ENCODE measurements around the gene ZNF33B.

GRCh38 chr10:35191258-35191958, 64.8 kb downstream of the CREM start:
CAGE:
- cytosol, long polyA minus RNA = no peak
- cytosol, long polyA plus RNA = no peak
- long polyA plus RNA = no peak
- nucleus, long polyA minus RNA = no peak
- nucleus, long polyA plus RNA = no peak

DNA sequence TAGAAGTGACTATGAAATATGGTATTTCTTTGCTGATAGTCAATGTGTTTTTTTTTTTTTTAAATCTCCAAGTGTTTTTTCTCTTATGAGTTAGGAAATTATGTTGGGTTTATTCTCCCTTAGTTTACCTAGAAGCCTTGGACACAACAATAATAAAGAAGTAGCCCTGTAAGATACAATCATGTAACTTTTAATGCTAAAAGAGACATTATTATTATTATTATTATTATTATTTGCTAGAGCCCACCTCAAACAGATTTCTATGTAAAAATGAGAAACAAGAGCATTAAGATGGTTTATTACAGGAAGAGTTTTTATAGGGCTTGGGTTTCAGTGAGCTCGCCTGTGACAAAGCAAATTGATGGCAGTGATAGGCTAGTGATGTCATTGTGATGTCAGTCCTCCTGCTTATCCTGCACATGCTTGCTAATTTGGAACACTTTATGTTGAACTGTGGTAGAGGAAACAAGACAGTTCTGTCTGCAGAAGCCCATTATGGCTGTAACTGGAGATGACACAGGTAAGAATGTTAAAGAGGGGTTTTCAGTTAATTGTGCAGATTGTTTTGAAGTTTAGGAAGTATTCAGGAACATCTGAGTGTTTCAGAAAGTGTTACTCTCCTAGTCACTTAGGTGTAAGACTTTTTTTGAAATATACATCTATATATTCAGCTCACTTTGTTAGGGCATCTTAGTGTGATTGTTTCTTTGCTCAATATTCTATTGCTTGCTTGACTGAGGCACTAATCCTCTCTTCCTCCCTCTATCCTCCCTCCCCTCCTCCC, 68.2 kb downstream of the CREM start:
CAGE:
- cytosol, long polyA minus RNA = no peak
- cytosol, long polyA plus RNA = no peak
- long polyA plus RNA = no peak
- nucleus, long polyA minus RNA = no peak
- nucleus, long polyA plus RNA = no peak

DNA sequence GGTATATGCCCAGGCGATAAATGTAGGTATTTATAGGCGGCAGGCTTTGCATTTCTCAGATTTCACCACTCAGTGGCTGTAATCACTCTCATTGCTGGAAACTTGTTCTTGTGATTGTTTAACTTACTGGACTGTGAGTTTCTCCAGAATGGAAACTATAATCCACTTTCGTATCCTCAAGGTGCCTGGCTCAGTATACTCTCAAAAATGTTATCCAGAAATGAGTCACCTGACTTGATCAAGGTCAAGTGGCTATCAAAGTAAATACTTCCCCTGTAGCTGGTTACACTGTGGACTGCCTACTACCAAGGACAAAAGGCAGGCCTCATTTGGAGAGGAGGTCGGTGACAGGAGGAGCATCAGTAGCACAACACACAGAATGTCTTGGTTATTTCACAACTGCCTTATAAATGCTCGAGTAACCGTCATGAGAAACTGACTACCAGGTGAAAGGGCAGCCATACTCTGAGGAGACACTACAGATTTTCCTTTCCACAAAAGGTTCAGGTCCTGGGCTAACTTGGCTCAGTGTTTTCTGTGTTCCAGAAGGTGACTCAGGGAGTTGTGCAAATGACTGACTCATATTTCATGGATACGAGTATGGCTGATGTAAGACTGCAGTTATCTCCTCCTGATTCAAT, 4.4 kb upstream of the CCNY start:
CAGE:
- cytosol, long polyA minus RNA = no peak
- cytosol, long polyA plus RNA = no peak
- long polyA plus RNA = no peak
- nucleus, long polyA minus RNA = no peak
- nucleus, long polyA plus RNA = no peak

GRCh38 chr10:35403347-35404411, 67.4 kb downstream of the CCNY start:
CAGE:
- cytosol, long polyA minus RNA = no peak
- cytosol, long polyA plus RNA = no peak
- long polyA plus RNA = no peak
- nucleus, long polyA minus RNA = start-site peak on the plus strand at chr10:35403408-35403816, 10 reads
- nucleus, long polyA plus RNA = no peak

DNA sequence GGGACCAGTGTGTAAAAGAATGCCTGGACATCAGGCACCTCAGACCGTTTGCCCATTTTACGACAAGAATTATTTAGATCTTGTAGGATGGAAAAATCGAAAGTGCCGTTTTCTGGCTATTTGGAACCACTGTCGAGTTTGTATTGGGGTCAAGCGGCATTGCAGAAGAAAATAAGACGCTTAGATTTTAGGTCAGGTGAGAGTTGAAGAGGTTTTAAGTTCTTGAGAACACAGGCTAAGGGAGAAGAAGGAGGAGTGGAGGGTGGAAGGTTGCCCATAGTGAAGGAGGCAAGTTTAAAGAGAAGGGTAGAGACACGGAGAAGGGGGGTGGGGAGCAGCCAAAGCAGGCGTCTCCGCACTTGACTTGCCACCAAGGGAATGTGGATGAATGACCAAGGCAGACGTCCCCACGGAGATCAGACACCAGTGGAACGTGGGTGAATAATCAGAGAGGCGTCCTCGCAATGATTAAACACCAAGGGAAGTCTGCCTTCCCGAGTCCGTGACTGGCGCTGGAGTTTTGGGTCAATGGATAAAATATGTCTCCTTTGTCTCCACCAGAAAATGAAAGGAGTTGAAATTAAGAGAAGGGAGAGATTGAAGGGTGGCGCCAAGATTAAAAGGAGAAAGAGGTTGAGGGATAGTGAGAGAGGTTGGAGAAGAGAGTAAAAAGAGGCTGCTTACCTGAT, 71.3 kb downstream of the CCNY start:
CAGE:
- cytosol, long polyA minus RNA = no peak
- cytosol, long polyA plus RNA = no peak
- long polyA plus RNA = no peak
- nucleus, long polyA minus RNA = no peak
- nucleus, long polyA plus RNA = no peak

DNA sequence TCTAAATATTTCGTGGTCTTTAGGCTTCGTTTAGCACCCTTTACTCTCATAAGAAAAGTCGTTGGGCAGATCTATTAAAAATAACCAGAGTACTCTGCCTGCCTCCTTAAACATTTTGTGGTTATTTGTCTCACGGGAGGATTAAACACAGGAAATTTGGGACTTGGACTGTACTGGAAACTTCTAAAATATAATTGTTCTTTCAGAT, 109.5 kb downstream of the CCNY start:
CAGE:
- cytosol, long polyA minus RNA = no peak
- cytosol, long polyA plus RNA = no peak
- long polyA plus RNA = no peak
- nucleus, long polyA minus RNA = no peak
- nucleus, long polyA plus RNA = no peak

DNA sequence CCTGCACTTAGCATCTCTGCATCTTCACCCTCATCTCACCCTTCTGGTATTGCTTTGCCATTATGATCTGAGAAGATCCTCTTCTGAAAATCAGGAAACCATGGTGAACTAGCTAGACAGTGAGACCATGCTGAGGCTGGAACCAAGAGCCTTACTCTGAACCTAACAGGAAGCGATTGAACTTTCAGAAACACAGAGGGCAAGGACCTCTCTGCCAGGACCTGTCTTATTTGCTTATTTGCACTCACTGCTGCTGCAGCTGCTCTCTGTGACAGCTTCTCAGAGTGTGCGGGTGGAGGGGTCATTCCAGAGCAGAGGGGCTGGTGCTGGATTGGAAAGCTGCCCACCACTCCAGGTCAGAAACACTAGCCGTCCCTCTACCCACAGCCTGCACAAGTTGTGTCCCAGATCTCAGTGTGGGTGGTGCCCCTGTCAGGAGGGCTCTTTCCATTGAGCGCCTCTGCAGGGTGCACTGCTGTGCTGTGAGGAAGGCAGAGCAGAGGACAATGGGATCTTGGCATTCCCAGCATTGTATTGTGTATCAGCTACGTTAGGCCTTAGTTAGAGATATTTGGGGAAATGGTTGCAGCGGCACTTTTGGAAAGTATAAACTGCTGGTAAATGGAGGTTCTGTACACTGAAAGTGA, 126.2 kb downstream of the CCNY start:
CAGE:
- cytosol, long polyA minus RNA = no peak
- cytosol, long polyA plus RNA = no peak
- long polyA plus RNA = no peak
- nucleus, long polyA minus RNA = no peak
- nucleus, long polyA plus RNA = no peak

DNA sequence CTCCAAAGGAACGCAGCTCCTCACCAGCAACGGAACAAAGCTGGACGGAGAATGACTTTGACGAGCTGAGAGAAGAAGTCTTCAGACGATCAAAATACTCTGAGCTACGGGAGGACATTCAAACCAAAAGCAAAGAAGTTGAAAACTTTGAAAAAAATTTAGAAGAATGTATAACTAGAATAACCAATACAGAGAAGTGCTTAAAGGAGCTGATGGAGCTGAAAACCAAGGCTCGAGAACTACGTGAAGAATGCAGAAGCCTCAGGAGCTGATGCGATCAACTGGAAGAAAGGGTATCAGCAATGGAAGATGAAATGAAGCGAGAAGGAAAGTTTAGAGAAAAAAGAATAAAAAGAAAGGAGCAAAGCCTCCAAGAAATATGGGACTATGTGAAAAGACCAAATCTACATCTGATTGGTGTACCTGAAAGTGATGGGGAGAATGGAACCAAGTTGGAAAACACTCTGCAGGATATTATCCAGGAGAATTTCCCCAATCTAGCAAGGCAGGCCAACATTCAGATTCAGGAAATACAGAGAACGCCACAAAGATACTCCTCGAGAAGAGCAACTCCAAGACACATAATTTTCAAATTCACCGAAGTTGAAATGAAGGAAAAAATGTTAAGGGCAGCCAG, 130.3 kb upstream of the GJD4 start:
CAGE:
- cytosol, long polyA minus RNA = no peak
- cytosol, long polyA plus RNA = no peak
- long polyA plus RNA = no peak
- nucleus, long polyA minus RNA = no peak
- nucleus, long polyA plus RNA = no peak

DNA sequence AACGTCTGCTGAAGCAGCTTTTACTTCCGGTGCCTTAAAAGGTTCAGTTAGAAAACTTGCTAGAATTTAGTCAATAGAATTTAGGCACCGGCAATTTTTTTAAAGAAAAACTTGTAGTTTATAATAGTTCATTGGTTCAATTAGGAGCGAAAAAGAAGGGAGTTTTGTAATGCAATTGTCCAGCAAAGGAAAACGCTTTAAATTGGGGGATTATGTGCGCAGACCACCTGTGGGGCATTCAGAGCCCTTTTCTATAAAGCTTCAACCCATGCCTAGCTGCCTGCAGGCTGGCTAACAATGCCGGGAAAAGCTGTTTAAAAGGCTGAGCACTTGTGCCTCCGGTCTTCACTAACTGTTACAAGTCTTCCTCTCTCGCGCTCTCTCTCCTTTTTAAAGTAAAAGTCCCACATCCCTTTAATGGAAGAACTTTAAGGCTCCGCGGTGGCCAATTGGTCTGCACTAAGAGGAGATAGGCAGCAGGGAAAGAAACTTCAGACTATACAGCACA, 4.7 kb downstream of the FZD8 start:
CAGE:
- cytosol, long polyA minus RNA = no peak
- cytosol, long polyA plus RNA = no peak
- long polyA plus RNA = no peak
- nucleus, long polyA minus RNA = no peak
- nucleus, long polyA plus RNA = no peak

GRCh38 chr10:37560742-37561029, 296.7 kb downstream of the ZNF248 start:
CAGE:
- cytosol, long polyA minus RNA = no peak
- cytosol, long polyA plus RNA = no peak
- long polyA plus RNA = no peak
- nucleus, long polyA minus RNA = no peak
- nucleus, long polyA plus RNA = no peak

DNA sequence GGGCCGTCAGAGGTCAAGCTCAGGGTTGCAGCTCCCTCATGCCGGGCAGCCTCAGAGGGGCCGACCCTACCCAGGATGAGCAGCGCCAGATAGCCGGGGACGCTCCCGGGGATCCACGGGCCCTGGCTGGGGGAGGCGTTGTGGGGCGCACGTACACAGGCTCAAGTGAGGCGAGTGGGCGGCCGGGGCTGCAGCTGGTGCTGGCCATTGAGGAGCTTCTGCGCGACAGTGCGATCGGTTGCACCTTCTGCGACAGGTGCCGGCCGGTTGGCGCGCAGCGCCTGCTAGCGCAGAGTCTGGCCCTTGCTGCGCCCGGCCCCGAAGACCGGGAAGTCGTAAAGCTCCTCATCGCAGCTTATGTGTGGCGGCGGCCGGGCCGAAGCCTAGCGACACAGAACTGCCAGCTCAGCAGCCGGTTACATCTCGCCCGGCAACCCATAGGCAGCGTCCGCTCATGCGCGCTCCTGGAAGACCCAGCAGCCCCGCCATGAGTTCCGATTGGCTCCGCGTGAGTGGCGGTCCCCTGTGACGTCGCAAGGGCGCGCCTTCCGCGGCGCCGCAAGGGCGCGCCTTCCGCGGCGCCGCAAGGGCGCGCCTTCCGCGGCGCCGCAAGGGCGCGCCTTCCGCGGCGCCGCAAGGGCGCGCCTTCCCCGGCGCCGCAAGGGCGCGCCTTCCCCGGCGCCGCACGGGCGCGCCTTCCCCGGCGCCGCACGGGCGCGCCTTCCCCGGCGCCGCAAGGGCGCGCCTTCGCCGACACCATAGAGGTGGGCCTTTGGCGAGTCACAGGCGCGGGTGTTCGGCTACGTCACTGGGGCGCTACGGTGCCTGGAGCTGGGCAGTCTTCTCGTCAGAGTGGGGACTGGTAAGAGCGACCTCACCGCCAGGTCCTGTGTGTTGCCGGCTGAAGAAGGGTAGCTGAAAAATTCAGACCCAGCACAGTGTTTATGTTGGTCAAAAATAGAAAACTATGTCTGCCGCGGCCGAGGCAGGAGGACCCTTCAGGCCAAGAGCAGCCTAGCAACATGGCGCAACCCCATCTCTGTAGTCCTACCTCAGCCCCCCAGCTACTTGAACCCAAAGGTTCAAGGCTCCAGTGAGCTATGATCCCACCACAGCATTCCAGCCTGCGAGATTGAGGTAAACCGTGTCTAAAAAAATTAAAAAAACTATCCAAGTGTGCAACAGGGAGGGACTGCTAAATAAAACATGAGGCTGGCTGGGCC, 308.7 kb downstream of the ZNF37A start:
CAGE:
- cytosol, long polyA minus RNA = no peak
- cytosol, long polyA plus RNA = no peak
- long polyA plus RNA = no peak
- nucleus, long polyA minus RNA = no peak
- nucleus, long polyA plus RNA = no peak

DNA sequence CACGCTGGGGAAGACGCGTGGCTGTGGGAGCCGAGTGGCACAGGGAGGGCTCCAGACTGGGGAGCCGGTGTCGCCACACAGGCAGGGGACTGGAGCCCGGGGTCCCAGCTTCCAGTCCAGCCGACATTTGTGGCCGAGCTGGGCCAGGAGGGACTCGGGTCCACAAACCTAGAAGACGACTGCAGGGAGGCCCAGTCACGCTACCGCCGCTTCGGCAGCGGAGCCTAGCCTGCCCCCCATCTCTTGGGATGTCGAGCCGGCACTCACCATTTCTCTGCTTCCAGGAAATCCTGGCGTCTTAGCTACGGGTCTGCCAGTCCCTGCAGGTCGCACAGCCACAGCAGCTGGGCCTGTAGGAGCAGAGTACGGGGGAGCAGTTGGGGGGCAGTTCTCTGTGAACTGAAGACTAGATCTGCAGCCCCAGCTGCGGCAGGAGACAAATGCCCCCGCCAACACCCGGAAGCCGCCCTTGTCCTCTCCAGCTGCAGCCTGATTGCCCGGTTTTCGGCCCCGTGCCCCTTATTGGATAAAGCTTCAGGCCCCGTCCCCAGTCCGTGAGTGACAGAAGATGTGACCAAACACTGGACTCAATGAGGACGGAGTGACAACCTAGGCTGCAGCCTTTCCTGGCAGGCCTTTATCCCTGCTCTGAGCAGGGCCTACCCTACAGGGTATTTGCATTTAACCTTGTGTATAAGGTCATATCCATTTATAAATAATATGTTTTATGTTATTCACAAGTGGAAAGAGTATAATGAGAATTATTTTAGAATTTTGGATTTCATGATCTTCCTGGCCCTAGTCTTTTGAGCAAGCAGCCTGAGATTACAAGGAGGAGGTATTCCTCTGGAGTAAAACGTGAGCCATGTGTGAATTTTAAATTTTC, 270.6 kb downstream of the ZNF33B start:
CAGE:
- cytosol, long polyA minus RNA = no peak
- cytosol, long polyA plus RNA = no peak
- long polyA plus RNA = no peak
- nucleus, long polyA minus RNA = no peak
- nucleus, long polyA plus RNA = no peak

DNA sequence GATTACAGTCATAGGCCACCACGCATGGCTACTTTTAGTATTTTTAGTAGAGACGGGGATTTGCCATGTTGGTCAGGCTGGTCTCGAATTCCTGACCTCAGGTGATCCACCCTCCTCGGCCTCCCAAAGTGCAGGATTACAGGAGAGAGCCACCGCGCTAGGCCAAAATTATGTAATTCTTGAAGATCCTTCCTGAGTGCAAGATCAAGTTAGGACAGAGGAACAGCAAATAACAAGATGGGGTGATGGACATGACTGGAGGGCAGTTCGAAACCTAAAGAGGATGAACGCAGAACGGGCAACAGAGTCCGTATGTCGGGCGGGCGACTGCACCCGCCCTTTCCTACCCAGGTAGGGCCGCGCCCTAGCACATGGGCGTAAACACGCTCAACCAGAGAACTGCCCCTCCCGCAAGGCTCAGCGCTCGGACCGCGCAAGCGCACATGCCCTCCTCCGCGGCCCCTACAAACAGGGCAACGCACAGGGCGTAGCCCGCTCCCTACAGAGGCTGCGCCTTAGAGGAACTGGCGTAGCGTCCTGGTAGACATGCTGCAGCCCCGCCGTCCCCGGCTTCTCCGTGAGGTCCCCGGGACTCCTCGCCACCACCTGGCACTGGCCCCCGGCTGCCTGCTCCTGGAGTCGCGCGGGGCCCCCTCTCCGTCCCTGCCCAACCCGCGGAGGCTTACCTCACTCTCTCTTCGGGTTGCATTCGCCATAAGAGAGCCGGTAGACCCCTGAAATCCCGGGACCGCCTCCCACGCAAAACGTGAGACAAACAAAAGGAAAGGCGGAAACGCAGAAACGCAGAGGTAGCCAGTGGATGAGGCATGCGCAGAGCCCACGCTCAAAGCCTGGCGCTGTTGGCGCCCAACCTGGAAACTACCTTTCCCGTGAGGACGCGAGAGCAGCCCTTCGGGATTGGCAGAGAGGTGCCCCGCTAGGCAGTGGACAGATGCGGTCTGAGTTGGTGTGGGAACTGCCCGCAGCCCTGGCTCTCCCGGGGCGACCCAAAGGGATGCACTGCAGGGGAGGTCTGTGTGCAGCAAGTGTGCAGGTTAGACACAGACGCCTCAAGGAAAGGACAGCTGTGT, at the start of gene ZNF33B:
Gene ZNF33B (minus strand): TSS at position 783 of the 1,091 bp plus-strand sequence.
CAGE:
- cytosol, long polyA minus RNA = no peak
- cytosol, long polyA plus RNA = no peak
- long polyA plus RNA = no peak
- nucleus, long polyA minus RNA = no peak
- nucleus, long polyA plus RNA = start-site peak on the minus strand centred at position 746 of the sequence, 83 bp wide, 65 and 27 reads in 2 replicates

GRCh38 chr10:42796225-42797467, 14.1 kb downstream of the BMS1 start:
CAGE:
- cytosol, long polyA minus RNA = start-site peak on the plus strand at chr10:42796490-42796997, 101 reads
- cytosol, long polyA plus RNA = start-site peak on the plus strand at chr10:42796471-42797134, 227 and 31 reads in 2 replicates
- long polyA plus RNA = no peak
- nucleus, long polyA minus RNA = start-site peak on the plus strand at chr10:42796471-42796547, 97 reads; start-site peak on the plus strand at chr10:42796676-42796733, 22 reads; start-site peak on the plus strand at chr10:42797044-42797052, 22 reads; start-site peak on the plus strand at chr10:42797137-42797168, 21 reads
- nucleus, long polyA plus RNA = no peak

DNA sequence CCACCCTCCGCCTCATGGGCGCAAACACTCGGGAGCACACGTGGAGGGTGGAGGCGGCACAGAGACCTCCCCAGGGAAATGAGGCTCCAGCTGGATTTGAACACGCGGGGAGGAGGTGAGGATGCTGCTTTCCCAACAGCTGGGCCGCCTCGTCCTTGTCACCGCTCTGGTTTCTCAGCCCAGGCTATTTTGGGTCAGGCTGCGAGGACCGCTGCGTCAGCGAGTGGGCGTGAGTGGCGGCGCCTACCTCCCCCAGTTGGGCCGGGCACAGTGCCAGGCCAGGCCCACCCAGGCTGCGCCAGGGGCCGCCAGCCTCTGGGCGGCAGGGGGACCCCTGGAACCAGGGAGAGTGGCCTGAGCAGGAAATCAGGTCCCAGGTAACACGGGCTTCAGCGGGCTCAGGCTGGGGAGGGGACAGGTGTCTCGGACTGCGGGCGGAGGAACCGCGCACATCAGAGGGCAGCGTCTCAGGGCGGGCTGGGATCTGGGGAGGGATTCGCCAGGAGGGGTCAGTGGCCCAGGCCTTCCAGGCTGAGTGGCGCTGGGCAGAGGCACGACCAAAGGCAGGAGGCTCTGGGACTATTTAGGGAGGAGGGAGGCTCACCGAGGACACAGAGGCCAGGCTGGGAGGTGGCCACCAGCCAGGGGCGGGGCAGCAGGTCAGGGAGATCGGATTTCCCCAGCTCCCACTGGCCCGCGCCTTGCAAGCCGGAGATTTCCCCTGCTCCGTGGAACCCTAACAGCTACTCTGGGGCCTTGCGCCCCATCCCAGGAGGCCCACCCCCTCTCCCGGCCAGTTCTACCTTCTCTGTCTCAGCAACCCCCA, 125.2 kb upstream of the RET start:
CAGE:
- cytosol, long polyA minus RNA = no peak
- cytosol, long polyA plus RNA = no peak
- long polyA plus RNA = no peak
- nucleus, long polyA minus RNA = no peak
- nucleus, long polyA plus RNA = no peak

DNA sequence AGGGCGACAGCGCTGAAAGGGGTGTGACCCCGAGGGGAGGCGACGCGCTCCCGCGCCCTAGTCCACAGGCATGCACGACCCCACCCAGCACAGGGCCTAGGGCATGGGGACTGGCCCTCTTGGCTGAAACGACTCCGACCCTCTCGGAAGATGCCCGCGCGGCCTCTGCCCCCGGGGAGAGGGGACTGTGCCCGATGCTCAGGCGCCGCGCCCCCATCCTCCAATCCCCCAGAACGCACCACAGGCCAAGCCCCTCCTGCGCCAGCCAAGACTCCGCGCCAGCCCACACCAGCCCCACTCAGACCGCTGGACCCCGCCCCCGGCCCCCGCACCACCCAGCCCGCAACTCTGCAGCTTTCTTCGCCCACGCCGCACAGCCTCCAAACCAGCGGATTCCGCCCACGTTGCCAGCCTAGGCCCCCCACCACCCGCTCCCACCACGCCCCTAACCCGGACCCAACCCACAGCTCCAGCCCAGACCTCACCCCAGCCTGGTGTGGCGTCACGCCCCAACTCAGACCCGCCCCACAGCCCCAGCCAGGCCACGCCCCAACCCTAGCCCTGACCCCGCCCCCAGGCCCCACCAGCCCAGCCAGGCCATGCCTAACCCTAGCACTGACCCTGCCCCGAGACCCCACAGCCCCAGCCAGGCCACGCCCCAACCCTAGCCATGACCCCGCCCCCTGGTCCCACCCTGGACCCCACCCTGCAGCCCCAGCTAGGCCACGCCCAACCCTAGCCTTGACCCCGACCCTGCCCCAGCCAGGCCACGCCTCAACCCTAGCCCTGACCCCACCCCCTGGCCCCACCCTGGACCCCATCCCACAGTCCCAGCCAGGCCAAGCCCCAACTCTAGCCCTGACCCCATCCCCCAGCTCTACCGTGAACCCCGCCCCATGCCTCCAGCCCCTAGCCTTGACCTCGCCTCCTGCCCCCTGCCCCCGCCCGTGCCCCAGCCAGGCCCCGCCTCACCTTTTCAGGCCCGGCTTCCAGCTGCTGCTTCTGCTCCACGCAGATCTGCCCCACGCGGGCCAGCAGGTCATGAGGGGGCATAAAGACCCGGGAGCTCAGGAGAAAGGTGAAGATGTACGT, 64.2 kb downstream of the RASGEF1A start:
CAGE:
- cytosol, long polyA minus RNA = no peak
- cytosol, long polyA plus RNA = no peak
- long polyA plus RNA = no peak
- nucleus, long polyA minus RNA = no peak
- nucleus, long polyA plus RNA = no peak

GRCh38 chr10:43203418-43204331, 63.2 kb downstream of the RASGEF1A start:
CAGE:
- cytosol, long polyA minus RNA = start-site peak on the minus strand at chr10:43203568-43203867, 7 reads
- cytosol, long polyA plus RNA = no peak
- long polyA plus RNA = no peak
- nucleus, long polyA minus RNA = no peak
- nucleus, long polyA plus RNA = no peak

CAGE:
- cytosol, long polyA minus RNA = no peak
- cytosol, long polyA plus RNA = no peak
- long polyA plus RNA = no peak
- nucleus, long polyA minus RNA = no peak
- nucleus, long polyA plus RNA = no peak
Measured at GRCh38 chr10:43287311-43287870, 20.5 kb upstream of the RASGEF1A start.

CAGE:
- cytosol, long polyA minus RNA = no peak
- cytosol, long polyA plus RNA = no peak
- long polyA plus RNA = no peak
- nucleus, long polyA minus RNA = no peak
- nucleus, long polyA plus RNA = no peak
Measured at GRCh38 chr10:43315580-43316053, 48.8 kb upstream of the RASGEF1A start.

CAGE:
- cytosol, long polyA minus RNA = no peak
- cytosol, long polyA plus RNA = no peak
- long polyA plus RNA = no peak
- nucleus, long polyA minus RNA = no peak
- nucleus, long polyA plus RNA = no peak
Measured at GRCh38 chr10:43318104-43318733, 51.4 kb upstream of the RASGEF1A start.

All from keratinocyte (primary cell).